AG04449 (cell line): ENCODE measurements around a stretch of chr11.

DNA sequence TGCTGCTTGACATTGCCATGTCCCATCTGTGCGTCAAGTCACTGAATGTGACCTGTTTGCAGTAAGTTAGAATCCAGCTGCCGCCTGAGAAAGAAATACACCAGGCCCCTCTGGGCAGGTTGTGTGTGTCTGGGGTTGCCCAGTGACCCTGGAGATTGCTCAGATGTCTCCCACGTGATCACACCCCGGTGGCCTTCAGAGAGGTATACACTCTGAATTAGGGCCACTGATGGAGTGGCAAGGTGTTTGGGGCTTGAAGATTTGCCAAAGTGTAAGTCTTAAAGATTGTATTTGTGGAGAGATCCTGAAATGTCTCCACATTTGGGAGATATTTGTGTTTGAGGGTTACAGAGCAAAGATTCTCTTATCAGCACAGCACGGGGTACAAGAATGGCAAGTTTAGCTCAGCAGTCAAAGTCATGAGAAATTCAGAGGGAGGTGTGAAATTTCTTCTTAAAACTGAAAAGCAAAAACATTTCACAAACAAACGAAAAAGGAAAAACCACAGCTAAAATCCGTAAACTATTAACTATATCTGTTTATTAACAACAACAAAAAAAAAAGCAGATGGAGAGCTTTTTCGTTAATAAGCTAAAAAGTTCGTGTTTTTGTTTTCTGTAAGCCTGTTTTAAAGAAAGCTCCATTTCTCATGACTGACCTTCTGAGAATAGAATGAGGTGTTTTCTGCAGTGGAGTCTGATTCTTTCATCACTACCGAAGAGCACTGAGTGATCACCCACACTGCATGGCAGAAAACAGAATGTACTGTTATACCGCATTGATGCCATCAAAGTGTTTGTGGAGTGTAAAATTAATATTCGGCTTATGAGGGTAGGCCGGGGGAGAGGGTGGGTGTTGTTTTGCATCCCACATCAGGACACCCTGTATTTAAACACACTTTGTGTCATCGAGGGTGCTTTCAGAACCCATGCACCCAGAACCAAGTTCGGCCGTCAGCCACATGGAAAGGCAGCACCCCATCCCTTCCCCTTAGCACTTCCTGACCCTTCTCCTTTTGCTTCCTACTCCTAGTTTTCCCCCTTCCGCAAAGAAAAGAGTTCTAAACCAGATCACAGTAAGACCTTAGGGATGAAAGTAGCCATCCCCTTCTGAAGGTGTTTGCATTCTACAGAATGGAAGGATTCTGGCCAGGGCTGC is 41.1 kb upstream of the ETS1 start:
- RRBS, result no CpG with 5 or more reads among the region's 17 CpGs

DNA sequence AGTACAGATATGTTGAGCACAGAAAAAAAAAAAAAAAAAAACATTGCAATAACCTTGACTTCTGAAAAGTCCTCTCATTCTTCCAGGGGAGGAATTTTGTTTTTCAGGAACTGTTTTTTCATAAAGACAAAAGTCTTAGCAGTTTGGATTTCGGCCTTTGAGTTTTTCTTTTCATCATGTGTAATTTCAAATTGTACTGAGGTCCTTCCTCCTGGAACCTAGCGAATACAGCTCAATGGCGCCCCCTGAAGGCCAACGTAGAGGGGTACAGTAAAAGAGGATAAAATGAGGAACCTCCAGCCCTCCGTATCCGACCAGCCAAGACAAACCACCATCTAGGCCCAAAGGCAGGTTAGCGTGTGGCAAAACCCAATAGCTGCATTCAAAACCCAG is 43.0 kb upstream of the ETS1 start:
- RRBS, result no CpG with 5 or more reads among the region's 7 CpGs

GRCh38 chr11:128694476-128695532 is 932 bp downstream of the FLI1 start:
- RRBS, result 2% methylated on average over 26 of the region's 83 CpGs

- RRBS, result no CpG with 5 or more reads among the region's 13 CpGs
These were observed 32.1 kb downstream of the FLI1 start for GRCh38 chr11:128725707-128726727.

GRCh38 chr11:128733613-128734378 is 39.9 kb downstream of the FLI1 start:
- RRBS, result no CpG with 5 or more reads among the region's 16 CpGs

- RRBS, result no CpG with 5 or more reads among the region's 6 CpGs
These were observed 83.4 kb downstream of the FLI1 start for GRCh38 chr11:128777327-128777546.

GRCh38 chr11:128836174-128836720 is 30.8 kb downstream of the KCNJ1 start:
- RRBS, result no CpG with 5 or more reads among the region's 8 CpGs

GRCh38 chr11:128852136-128852761 is 14.8 kb downstream of the KCNJ1 start:
- RRBS, result no CpG with 5 or more reads among the region's 10 CpGs

- RRBS, result 33% methylated on average over 3 of the region's 10 CpGs
These were observed 12.6 kb downstream of the KCNJ5 start for GRCh38 chr11:128903630-128904219.

DNA sequence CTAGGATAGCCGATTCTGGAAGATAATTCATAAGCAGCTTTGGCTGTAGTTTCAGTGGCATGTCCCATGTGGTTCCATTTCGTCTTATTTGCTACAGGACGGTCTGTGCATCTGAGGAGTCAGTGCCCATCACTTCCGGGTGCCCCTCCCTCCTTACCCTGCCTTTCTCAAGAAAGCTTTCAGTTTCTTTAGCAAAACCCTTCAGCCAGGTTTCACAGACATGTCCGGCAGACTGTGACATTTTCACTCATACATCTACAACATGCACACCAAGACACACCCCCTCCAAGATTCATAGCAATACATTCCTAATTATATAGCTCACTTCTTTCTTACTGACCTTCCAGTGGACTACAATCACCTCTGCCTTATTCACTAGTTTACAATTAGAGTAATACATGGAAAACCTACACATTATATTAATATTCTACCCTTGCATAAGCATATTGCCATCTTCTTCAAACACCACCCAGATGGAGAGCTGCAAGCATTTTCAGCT is 14.2 kb downstream of the TP53AIP1 start:
- RRBS, result 60% methylated on average over 2 of the region's 5 CpGs

GRCh38 chr11:129030850-129031312 is 88.2 kb upstream of the TP53AIP1 start:
- RRBS, result no CpG with 5 or more reads among the region's 4 CpGs

GRCh38 chr11:129141629-129142385 is 50.3 kb downstream of the ARHGAP32 start:
- RRBS, result no CpG with 5 or more reads among the region's 6 CpGs

GRCh38 chr11:129311601-129311994 is 64.0 kb upstream of the BARX2 start:
- RRBS, result no CpG with 5 or more reads among the region's 8 CpGs

DNA sequence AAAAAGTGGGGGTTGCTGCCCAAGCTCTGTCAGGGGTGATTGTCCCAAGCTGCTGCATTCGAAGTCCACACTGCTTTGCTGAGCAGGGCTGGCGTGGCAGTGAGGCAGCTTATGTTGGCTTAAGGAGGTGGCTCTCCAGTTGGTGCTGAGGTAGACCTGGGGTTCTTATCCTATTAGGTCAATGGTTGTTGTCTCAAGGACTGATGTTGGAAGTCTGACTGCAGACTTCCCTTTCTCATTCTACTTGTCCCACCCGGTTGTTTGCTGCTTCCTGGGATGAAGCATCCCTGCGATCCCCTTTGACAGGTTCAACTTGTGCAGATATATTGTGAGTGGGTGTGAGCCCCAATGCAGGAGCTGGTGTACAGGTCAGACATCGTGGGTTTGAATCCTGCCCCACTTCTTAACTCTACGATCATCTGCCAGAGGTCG is 65.3 kb downstream of the BARX2 start:
- RRBS, result no CpG with 5 or more reads among the region's 7 CpGs

- RRBS, result no CpG with 5 or more reads among the region's 9 CpGs
These were observed 81.5 kb downstream of the BARX2 start for GRCh38 chr11:129457015-129457766.

DNA sequence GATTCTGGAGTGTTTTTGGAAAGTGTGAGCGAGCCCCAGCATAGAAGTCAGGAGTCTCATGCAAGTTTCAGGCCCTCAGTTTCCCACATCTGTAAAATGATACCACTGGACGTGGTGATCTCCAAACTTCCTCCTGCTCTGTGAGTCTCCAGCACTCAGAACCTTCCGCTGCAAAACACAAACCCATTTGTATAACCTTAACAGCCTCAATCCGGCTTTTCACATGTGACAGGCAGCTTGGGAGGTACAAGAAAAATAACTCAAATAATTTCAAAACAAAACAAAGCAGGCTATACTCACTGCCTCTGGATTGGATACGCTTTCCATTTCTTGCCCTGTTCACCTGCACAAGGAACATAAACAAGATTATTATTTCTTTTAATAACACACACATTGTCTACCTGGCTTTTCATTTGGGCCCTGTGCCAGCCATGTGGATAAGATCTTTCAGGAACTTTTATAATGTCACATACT is 217.2 kb downstream of the BARX2 start:
- RRBS, result no CpG with 5 or more reads among the region's 5 CpGs

GRCh38 chr11:129617389-129618103 is 198.1 kb upstream of the TMEM45B start:
- RRBS, result no CpG with 5 or more reads among the region's 17 CpGs

DNA sequence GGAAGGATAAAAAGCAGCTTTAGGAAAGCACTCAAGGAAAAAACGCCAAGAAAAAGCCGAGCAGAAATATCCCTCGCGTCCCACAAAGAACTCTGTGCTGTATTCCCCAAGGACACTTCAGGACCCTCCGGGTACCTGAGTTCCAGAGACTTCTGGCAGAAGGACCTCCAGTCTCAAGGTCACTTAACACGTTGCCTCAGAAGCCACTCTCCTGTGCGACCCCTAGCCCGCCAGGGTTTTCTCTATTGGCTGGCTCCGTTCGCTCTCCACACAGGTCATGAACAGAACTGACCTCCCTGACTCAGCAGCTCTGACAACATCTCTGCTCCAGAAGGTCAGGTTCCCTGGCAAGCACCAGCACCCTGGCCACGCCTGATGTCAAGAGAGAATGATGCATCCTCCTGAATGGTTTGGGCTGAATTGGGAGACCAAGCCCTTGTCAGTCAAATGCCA is 84.4 kb upstream of the TMEM45B start:
- RRBS, result no CpG with 5 or more reads among the region's 11 CpGs

GRCh38 chr11:129814191-129814800 is 1.4 kb upstream of the TMEM45B start:
- RRBS, result no CpG with 5 or more reads among the region's 26 CpGs

GRCh38 chr11:129816198-129816522 is 512 bp downstream of the TMEM45B start:
- RRBS, result 3% methylated on average over 5 of the region's 21 CpGs